Mammary microvascular endothelial cell (primary cell): ENCODE data around the genes ZNF608 and TEX43.

GRCh38 chr5:123916416-123917079 is 404.6 kb downstream of the CSNK1G3 start:
- RAMPAGE, long total RNA = no peak

GRCh38 chr5:124087047-124087379 is 575.0 kb downstream of the CSNK1G3 start:
- RAMPAGE, long total RNA = no peak

DNA sequence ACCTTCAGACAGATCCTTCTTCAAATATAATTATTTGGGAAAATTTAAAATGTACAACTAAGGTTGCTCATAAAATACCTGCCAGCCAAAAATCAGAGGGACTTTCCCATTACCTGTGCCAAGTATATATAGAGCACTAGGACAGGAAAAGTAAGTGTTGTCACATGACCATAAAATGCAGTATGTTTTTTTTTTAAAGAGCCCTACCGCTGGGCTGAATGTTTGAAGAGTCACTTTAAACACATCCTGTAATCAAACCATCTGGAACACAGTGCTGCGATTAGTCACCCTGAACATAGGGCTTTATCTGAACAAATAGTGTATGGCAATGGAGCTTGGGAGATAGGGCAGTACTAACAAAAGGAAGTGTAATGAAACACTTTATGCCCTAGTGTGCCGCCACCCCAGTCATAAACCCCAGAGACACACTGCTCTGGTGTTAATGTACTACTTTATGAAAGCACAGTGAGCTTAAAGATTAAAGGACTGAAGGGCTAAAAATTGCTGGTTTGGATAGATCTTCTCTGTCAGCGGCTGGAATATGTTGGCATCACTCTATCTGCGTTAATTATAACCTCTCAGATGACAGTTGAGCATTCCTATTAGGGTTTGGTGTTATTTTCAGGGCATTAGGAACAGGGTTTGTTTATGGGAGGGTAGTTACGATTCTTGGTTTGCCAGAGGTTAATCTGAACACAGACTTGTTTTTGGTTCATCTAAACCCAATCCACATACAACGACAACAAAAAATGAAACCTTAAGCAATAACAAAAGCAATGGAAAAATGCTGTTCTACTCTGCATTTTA is 90.4 kb downstream of the ZNF608 start:
- RAMPAGE, long total RNA = no peak

DNA sequence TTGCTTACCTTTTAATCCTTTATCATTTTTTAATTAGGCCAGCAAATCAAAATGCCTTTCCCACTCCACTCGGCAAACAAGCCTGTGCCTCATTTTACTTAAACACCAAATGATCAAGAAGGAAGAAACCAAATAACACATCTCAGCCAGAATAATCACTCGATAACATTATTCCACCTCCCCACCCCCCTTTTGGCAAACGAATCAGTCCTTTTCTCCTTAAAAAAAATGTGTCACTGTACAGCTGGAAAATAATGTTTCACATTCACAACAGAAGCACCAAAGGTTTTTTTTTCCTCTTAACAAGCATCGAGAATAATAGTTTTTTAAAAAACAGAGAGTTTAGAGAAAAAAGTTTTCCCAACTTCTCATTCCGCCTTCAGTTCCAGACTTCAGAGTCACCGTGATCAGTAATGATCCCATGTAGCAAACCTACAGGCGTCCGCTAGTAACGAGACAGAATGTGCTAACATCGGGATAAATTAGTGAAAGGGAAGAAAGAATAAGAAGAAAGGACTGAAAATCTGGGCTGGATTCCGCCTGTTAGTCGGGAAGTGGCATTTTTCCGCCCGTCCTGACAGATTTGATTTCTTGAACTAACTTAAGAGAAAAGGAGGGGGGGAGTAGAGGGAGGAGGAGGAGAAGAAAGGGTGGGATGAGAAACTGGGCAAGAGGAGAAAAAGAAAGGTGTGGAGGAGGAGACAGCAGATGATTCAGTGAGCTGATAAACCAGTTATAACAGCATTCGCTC is at the start of gene ZNF608:
Gene ZNF608, minus strand, starts transcription at position 453 of the 751 bp plus-strand sequence.
- RAMPAGE, long total RNA = start-site peak on the minus strand centred at position 682 of the sequence, 169 bp wide, 9 and 7 reads in 2 replicates

DNA sequence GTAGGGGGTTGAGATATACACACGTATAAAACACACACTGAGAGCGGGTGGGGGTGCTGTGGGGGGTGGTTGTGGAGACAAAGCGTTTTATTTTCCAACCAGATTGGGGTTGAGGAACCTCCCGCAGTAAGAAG is 2.4 kb upstream of the ZNF608 start:
- RAMPAGE, long total RNA = no peak

DNA sequence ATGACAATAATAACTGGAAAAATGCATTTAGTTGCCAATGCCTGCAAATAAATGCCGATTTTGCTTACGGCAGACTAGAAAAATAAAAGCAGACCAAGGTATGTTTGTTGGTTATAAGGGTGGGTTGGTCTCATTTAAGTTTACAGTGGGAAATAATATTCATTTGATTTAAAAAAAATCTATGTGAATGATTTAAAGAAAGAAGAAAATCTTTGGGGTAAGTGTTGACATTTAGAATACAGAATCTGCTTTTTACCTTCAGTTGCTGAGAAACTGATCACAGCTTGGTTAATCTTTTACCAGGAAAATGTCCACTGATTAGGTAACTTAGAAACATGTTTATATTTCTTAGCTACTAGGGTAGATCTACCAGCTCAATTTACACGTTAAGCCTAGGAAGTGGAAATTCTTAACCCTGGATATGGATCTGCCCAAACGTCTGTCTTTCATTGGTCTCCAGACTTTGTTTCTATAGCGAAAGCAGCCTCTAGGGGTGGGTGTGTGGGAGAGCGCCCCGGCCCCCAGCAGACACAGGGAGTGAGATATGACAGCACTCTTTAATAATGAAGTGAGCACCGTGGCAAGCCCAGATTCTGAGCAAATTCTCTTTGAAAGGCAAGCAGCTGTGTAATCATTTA is 141.5 kb upstream of the ZNF608 start:
- RAMPAGE, long total RNA = no peak

- RAMPAGE, long total RNA = no peak
Measured at GRCh38 chr5:125491949-125492461, 745.6 kb upstream of the ZNF608 start.

GRCh38 chr5:125575914-125576749 is 829.7 kb upstream of the ZNF608 start:
- RAMPAGE, long total RNA = no peak

DNA sequence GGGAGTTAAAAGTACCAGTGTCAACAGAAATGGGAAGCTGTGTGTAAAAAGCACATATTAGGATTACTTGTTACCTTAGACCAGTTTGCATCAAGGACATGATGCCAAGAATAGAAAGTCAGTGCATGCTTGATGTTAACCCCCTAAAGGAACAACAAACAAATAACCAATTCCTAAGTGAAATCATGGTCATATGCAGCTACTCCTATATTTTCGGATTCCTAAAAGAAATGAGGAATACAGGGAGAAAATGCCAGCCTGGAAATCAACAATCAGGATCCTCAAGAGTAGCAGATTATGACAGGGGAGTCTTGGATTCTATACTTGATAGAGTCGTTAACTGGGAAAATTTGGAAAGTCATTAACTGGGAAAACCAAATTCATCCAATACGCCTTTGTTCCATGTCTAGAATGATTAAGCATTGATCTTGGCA is 18.9 kb upstream of the GRAMD2B start:
- RAMPAGE, long total RNA = no peak

- RAMPAGE, long total RNA = no peak
Measured at GRCh38 chr5:126431386-126431794, 8.2 kb downstream of the GRAMD2B start.

DNA sequence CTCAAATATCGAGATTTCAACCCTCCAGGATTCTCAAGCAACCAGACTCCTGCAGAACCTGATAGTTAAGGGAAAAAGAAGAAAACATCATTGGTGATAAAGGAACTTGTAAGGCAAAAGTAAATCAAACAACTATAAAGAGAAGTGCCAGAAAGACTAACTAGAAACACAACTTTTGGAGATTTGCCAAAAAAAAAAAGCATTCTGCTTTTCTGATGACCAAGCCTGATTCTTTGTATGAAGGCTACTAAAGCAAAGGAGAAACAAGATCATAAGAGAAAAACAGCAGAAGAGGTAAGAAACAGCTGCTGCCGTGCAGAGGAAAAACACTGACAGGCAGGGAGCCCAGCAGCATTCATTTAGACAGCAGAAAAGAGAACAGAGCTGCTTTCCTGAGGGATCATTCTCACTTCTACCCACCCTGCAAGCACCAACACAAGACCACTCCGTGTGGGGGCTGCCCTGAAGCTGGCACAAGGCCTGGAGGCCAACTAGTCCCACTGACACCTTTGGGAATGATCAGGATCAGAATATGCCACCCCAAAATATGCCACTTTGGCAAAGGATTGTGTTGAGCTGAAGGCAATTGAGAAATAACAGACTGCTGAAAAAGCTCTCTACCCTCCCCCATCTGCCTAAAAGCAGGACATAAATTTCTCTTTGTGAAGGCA is 75.1 kb downstream of the ALDH7A1 start:
- RAMPAGE, long total RNA = no peak

- RAMPAGE, long total RNA = no peak
Measured at GRCh38 chr5:126631343-126631880, at the start of gene TEX43. TSS of gene TEX43 (plus strand) at chr5:126631705.

GRCh38 chr5:126971449-126972009 is 58.8 kb downstream of the MARCHF3 start:
- RAMPAGE, long total RNA = no peak

DNA sequence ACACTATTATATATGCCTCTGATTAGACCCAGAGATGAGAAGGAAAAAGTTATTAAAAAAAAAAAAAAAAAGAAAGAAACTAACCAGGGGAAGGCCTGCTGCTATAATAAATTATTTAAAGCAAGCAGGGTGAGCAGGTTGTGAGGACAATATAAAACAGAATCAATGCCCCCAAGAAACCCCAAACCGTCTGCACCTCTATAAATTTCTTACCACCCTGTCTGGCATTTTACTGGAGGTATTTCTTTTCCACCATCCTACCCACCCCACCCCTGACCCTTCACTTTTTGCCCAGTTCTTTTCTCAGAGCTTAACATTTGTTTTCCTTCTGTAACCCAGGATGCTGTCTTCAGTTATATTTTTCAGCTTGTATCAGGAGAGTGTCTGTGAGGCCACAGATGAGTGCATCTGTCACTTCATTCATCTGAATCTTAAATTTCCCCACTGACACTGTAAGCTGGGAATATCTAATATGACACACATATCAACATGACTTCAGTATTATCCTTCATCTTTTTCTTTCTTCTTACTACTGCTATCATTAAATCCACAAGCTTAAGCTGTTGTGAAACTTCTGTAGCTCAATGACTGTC is 5.0 kb downstream of the MARCHF3 start:
- RAMPAGE, long total RNA = no peak

DNA sequence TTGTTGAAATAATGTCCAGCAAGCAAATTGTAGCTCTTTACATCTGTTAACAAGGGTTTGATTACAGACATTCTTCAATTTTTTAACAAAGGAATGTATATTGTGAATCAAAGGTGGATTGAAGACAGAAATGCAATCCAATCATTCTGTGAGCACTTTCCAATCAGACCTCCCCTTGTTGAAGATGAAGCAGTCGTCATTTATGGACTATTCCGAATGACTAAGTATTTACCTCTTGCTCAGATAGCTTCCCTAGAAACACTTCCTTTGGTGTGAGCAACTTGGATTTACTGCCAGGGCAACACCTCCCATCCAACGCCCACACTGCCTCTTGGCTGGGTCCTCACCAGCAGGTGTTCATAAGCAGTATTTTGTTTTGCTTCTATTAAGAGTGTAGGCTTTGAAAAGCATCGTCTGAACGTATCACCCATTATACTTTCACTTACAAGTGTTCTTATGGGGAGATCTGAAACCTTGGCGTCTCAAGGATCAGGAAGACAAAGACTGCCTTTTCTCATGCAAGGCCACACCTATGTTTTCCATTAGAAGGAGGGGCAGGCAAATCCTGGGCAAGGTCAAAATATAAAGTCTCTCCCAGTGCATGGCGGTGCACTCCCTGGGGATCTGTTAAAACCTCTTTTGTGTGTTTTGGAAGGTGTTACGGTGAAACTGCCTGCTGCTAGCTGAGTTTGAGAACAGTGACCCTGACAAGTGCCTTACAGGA is 10.5 kb upstream of the MARCHF3 start:
- RAMPAGE, long total RNA = no peak

- RAMPAGE, long total RNA = no peak
Measured at GRCh38 chr5:127182828-127183312, 107.7 kb upstream of the MEGF10 start.

DNA sequence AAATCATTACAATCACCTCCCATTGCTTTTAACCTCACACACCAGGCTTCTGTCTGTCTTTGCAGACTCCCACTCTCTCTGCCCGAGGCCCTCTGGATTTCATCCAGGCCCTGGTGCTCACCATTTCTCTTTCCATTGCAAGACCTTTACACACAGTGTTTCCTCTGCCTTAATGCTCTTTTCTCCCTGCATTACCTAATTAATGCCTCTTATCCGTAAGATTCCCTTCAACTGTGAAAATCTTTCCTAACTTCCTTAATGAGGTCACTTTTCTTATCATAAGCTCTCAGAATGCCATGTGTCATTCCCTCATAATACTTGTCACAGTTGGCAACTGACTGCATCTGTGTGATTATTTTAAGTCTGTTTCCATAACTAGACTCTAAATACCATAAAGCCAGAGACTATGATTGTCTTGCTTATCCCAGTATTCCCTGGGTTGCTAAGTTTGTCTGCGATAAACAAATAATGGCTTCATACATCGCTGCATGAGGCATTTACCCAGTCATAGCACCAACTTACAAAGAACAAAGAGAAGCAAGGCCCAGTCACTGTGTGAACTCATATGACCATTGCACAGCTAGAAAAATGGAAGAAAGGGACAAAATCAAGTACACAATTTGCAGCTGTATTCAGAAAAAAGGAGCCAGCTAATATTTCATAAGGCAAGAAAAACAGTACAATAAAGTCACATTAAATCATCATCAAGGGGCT is 155.2 kb downstream of the CCDC192 start:
- RAMPAGE, long total RNA = no peak

GRCh38 chr5:127958231-127959192 is 125.1 kb upstream of the SLC12A2 start:
- RAMPAGE, long total RNA = no peak

DNA sequence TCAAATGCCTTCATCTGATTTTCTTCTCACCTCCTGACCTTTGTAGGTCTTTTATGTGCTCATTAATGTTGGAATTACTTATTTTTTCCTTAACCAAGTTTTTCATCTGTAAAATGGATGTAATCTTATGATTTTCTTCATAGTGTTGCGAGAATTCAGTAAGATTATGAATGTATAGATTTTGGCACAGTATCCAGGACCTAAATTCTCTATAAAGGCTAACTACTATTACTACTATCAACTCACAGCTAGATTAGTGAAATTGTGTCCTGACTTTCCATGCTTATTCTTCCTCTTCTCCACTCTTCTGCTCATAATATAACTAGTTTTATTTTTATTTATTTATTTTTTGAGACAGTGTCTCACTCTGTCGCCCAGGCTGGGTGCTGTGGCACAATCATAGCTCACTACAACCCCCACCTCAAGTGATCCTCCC is 4.2 kb upstream of the SLC12A2 start:
- RAMPAGE, long total RNA = no peak

GRCh38 chr5:128174255-128174969 is 90.8 kb downstream of the SLC12A2 start:
- RAMPAGE, long total RNA = no peak